H4 (cell line): ENCODE results near the genes MOSPD3, TFR2, EPO and MUC3A.

GRCh38 chr7:100440055-100440616, 3.8 kb upstream of the PPP1R35 start:
- RAMPAGE, long total RNA = no peak

- RAMPAGE, long total RNA = no peak
These were observed 3.6 kb downstream of the TSC22D4 start for GRCh38 chr7:100475222-100476017.

DNA sequence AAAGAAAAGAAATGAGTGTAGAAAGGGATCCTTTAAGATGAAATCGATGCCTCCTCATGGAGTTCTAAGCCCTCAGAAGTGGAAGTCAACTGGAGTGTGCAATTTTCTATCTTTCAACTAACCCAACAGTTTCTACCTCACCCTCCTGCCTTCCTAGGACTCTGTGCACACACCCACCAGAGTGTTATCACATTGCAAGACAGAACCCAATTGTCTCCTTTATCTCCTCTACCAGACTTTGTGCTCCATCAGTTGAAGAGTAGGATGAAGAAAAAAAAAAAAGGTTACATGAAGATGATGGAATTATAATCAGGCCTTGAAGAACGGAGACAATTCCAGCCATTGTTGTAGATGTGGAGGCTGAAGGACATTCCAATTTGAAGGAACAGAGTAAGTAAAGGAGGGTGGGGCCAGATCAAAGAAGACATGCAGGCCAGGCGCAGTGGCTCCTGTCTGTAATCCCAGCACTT, 27.1 kb downstream of the NYAP1 start:
- RAMPAGE, long total RNA = no peak

GRCh38 chr7:100563304-100563832, 10.3 kb downstream of the SAP25 start:
- RAMPAGE, long total RNA = no peak

- RAMPAGE, long total RNA = no peak
These were observed 3.3 kb downstream of the FBXO24 start for GRCh38 chr7:100589148-100590137.

DNA sequence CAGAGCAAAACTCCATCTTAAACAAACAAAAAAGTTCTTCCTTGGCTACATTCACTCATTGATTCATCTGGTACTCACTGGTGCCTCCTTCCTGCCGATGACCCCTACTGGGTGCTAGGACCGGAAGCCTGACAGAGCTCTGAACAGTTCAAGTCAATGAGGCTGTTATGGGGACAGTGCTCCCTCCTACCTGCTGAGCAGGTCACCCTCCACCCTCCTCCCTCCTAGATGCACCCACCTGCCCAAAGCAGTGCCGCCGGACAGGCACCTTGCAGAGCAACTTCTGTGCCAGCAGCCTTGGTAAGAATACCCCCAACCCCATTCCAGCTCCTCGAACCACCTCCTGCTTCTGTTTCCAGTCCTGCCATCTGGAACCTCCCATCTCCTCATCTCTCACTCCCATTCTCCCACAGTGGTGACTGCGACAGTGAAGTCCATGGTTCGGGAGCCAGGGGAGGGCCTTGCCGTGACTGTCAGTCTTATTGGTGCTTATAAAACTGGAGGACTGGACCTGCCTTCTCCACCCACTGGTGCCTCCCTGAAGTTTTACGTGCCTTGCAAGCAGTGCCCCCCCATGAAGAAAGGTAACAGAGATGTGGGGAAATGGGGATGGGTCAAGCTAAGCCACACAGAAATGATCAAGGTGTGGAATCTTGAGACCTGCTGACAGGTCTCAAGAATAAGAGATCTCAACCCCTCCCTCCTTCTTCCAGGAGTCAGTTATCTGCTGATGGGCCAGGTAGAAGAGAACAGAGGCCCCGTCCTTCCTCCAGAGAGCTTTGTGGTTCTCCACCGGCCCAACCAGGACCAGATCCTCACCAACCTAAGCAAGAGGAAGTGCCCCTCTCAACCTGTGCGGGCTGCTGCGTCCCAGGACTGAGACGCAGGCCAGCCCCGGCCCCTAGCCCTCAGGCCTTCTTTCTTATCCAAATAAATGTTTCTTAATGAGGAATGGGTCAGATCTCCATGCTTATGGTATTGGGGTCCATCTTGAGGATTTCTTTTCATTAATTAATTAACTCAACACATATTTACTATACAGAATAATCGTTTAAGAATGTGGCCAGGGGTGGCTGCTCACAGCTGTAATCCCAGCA, 4.8 kb upstream of the MOSPD3 start:
- RAMPAGE, long total RNA = no peak

DNA sequence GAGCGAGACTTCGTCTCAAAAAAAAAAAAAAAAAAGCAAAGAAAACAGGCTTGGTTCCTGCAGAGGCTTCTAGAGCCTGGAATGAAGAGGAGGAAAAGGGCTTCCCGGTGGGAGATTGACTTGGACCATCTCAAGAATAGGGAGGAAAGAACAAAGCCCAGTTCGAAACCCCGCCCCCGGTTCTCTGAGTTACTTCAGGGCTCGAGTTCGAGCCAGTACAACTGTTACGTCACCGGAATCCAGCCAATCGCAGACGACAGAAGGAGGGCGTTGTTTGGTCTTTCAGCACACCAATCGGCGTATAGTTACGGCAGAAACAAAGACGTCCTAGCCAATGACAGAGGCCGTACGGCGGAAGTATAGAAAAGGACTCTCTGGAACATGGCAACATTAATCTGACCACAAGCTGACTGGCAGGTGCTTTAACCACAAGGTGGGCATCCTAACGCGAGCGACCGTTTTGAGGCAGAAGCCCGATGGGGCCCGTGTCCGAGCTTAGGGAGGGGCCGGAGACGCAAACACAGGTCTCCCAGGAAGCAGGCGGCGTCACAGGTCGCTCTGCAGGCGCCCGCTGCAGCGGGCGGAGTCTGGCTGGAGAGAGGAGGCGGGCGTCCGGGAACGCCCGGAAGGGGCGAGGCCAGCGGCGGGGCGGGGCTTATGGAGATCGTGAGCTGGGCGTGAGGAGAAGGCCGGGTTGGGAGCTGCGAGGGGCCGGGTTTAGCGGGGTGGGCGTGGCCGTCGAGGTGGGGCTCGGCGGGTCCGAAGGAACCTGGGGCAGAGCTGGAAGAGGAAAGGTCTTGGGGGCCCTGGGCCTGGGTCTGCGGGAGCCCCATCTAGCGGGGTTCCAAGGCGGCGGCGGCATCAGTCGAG, at the start of gene MOSPD3:
Gene MOSPD3, plus strand, starts transcription at position 732 of the 870 bp plus-strand sequence.
- RAMPAGE, long total RNA = start-site peak on the plus strand centred at position 347 of the sequence, 75 bp wide, 11 reads; start-site peak on the plus strand centred at position 741 of the sequence, 14 bp wide, 36 reads

DNA sequence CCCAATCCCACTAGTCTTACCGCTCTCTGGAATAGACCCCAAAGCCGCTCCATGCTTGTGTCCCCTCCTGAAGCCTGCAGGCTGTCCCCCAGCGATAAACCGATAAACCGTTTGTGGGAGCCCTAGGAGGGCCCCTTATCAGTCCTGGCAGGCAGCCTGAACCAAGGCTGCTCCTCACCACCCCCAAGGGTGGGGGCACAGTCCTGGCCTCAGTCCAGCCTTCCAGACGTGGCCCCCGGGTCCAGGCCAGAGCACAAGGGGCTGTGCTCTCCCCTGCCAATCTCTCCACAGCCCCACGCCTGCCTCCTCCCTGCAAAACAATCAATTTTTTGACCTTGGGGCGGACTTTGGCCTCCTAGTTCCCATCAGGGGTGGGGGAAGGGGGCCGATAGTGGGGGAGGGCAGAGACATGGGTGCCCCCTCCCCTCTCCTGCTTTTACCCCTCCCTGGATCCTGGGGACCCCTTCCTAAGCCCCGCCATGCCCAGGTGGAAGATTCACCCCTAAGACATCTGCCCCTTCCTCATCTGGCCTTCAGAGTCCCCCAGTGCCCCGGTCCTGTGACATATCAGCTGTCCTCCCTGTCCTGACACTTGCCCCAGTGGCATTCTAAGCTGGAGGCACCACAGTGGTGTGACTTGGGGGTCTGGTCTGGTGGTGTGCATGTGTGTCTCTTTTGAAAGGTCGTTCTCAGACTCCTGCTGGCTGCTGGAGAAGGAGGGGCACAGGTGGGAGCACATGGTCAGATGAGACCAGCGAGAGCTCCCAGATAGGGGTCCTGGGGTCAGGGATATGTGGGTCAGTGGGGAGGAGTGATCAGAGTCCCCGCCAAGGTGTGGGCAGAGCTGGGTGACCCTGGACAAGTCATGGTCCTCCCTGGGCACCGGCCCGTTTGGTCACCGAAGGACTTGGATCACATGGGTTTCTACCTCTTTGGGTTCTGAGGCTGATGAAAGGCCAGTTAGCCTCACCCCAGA, at the start of gene TFR2:
Gene TFR2, minus strand, starts transcription at position 96 of the 976 bp plus-strand sequence.
- RAMPAGE, long total RNA = no peak

- RAMPAGE, long total RNA = no peak
These were observed 6.5 kb downstream of the GIGYF1 start for GRCh38 chr7:100687166-100688361.

DNA sequence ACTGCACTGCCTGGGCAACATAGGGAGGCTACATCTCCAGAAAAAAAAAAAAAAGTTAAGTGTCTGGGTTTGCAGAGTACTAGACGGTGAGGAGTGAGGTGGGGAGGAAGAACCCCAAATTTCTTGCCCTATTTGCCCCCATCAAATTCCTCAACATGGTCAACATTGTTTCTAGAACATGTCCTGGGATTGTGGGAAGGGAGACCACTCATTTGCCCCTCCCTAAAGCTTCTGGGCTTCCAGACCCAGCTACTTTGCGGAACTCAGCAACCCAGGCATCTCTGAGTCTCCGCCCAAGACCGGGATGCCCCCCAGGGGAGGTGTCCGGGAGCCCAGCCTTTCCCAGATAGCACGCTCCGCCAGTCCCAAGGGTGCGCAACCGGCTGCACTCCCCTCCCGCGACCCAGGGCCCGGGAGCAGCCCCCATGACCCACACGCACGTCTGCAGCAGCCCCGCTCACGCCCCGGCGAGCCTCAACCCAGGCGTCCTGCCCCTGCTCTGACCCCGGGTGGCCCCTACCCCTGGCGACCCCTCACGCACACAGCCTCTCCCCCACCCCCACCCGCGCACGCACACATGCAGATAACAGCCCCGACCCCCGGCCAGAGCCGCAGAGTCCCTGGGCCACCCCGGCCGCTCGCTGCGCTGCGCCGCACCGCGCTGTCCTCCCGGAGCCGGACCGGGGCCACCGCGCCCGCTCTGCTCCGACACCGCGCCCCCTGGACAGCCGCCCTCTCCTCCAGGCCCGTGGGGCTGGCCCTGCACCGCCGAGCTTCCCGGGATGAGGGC, at the start of gene EPO:
Gene EPO, plus strand, starts transcription at position 337 of the 790 bp plus-strand sequence.
- RAMPAGE, long total RNA = no peak

DNA sequence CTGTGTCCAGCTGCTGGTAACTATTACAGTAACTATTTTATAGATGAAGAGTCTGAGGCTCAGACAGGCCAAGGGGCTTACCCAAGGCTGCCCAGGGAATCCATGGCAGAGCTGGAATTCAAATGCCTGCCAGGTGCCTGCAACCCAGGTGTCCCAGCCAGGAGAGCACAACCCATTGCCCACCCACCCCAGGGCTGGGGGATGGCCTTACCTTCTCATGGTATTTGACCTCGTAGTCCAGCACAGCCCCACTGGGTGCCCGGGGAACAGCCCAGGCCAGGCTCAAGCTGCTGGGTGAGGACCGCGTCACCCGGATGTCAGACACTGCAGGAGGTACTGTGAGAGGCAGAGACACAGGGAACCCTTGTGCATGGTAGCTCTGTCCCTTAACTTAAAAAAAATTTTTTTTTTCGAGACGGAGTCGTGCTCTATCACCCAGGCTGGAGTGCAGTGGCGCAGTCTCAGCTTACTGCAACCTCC, 9.0 kb downstream of the EPHB4 start:
- RAMPAGE, long total RNA = no peak

DNA sequence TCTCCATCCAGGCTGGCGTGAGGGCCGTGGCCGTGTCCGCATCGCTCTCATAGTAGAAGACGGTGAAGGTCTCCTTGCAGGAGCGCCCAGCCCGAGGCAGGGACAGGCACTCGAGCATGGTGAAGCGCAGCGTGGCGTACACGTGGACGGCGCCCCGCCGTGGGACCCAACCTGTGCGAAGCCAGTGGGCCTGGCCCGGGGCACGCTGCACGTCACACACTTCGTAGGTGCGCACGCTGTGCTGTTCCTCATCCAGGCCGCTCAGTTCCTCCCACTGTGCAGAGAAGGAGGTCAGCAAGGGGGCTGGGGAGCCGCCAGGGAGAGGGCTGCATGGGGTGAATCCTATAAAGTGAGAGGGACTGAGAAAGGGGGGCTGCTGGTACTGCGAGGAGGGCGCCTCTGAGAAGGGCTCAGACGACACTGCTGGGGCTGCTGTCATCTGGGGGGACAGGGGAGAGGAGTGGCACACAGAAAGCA, 3.6 kb downstream of the EPHB4 start:
- RAMPAGE, long total RNA = no peak

DNA sequence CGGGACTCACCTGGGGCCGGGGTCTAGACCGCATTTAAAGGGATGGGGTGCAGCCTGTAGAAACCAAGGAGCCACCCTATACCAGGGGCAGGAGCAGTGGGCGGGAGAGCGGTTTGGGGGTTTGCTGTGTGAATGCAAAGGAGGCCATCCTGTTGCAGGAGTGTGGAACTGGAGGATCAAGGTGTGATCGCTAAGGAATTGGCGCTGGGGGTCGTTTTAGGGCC, 1.1 kb downstream of the EPHB4 start:
- RAMPAGE, long total RNA = no peak

DNA sequence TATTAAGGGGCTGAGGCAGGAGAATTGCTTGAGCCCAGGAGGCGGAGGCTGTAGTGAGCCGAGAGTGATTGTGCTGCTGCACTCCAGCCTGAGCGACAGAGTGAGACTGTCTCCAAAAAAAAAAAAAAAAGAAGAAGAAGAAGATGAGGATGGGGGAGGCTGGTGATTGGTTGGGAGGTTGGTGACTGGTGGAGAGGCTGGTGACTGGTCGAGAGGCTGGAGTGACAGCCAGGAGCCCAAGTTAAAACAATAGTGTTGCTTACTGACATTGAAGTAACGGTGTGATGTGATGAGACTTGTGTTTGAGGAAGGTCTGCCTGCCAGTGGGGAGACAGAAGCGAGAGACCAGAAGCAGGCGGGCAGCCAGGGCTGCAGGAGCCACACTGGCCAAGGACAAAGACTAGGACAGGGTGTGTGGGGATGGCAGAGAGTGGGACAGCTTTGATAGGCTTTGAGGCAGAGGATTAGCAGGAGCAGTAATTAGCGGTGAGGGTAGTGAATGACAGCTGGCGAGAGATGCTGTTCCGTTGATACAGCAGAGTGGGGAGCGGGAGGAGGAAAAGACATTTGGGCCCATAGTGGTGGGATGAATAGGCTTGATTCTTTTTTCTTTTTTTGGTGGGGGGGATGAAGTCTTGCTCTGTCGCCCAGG, 4.9 kb downstream of the SRRT start:
- RAMPAGE, long total RNA = no peak

GRCh38 chr7:100890098-100890682, 675 bp upstream of the UFSP1 start:
- RAMPAGE, long total RNA = no peak

DNA sequence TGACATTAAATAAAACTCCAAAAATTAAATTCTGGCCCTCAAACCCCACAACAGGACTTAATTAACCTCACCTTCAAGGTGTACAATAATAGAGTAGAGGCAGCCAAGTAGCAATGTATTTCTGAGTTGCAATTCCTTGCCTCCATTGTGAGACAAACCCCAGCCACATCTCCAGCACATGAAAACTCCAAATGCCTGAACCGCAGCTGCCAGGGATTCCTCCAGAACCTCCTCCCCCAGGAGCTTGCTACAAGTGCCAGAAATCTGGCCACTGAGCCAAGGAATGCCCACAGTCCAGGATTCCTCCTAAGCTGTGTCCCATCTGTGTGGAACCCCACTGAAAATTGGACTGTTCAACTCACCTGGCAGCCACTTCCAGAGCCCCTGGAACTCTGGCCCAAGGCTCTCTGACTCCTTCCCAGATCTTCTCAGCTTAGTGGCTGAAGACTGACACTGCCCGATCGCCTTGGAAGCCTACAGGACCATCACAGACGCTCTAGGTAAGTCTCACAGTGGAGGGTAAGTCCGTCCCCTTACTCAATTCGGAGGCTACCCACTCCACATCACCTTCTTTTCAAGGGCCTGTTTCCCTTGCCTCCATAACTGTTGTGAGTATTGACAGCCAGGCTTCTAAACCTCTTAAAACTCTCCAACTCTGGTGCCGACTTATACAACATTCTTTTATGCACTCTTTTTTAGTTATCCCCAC, 25.0 kb upstream of the MUC3A start:
- RAMPAGE, long total RNA = no peak

- RAMPAGE, long total RNA = no peak
These were observed at the start of gene MUC3A for GRCh38 chr7:100949053-100949707. MUC3A (plus strand) TSS chr7:100949534.

DNA sequence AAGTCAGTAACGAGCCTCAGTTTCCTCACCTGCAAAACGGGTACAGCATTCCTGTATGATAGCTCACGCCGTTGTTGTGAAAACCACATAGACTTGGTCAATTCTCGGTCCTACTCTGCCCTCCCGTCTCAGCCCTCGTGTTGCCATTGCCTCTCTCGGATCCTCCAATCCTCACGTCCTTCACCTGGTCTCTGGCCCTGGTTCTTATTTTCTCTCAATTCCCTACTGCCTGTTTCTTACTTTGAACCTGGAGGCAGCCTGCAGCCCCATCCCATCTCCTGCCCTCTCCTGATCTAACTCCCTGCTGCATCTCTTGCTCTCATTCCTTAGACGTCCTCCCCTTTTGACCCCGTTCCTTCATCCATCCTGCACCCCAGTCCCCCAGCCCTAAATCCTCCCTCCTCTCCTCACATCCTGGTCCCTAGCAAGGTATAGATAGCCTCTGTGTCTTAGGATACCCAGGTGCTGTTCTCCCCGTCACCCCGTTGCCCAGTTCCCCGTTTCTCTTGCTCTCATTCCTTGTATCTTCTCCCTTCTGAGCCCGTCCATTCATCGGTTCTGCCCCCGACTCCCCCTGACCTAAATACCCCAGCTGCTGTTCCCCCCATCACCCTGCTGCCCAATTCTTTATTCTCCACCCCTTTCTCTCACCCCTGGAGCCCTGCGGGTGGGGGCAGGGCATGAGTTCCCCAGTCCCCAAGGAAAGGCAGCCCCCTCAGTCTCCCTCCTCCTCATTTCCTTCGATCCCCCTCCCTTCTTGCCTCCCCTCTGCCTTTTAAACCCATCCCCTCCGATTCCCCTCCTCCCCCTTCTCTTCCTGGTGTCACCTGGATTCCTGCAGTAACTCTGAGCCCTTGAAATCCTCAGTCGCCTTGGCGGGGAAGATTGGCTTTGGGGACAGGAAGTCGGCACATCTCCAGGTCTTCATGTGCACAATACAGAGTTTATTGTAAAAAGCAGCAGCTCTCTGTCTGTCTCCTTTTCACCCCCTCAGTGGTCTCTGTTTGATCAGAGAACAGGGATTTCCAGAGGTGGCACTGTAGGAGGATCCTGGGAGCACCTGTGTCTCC, 1.6 kb upstream of the MUC12 start:
- RAMPAGE, long total RNA = no peak

GRCh38 chr7:101018465-101019101, 1.3 kb upstream of the MUC17 start:
- RAMPAGE, long total RNA = no peak

DNA sequence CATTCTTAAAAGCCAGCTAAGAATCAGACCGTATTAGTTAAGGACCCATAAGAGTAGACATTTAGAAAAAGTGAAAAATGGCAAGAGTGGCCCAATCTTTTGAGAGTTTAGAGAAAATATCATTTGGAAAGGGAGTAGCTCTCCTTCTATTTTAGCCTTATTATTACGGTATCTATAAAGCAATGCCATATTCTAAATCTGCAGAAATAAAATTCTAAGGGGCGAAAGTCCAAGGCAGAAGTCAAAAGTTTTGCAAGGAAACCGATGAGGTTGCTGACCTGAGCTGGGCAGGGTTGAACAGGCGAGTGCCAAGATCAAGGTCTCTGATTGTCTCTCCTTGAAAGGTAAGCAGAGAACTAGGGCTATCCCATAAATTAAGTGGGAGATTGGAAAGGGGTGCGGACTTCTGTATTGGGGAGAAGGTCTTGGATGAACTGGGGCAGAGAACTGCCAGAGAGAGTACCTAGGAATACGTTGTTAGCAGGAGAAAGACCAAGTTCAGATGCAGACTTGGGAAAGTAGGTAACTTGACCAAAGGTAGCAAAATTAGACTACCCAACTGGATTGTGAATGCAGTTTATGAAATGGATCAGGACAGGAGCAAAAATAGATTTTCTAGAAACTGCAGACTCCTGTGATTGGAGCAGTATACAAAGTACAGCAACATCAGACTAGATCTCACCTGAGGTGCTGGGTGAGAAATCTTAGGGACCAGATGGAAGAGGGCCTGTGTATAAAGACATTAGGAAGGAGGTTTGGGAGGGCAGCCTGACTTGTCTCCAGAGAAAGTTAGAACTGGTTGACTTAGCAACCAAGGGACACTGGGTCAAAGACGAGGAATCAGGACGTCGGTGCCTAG, 11.9 kb downstream of the TRIM56 start:
- RAMPAGE, long total RNA = no peak